ENCODE results near the gene DIRAS2.

GRCh38 chr9:89499058-89499619 lies 1.2 kb upstream of the SEMA4D start:
- RRBS, result no CpG with 5 or more reads among the region's 9 CpGs

DNA sequence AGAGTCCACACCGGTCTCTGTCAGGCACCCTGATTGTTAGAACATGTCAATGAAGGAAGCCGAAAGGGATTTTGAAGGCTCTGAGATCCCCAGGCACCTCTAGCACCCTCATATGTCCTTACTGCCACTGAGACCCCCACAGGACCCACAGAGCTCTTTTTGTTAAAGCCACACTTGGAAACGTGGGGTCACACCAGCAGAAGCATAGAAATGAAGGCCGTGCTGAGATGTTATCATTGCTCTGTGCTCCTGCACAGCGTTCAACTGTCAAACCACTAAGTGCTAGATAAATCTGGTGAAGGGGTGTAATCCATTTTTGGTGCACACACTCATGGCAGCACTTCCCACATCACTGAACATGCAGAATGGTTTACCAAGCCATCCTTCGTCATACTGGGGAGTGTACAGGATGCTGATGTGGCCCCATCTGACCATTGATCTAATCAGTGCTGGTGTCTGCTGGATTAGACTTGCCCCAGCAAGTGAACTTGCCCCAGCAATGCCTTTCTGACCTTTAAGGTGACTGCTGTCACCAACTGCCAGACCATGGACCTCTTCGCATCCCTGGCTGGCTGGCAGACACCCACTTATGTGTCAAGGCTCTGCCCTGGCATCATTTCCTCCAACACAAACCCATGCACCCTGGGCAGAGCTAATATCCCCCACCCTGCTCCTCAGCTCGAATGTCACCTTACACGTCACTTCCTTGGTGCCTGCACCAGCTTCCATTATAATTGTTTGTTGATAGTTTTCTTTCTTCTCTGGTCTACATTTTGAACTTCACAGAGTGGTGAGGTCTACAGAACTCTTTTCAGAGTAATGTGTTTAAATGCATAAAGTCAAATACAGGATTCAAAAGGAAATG lies 4.2 kb upstream of the SEMA4D start:
- RRBS, result no CpG with 5 or more reads among the region's 9 CpGs

DNA sequence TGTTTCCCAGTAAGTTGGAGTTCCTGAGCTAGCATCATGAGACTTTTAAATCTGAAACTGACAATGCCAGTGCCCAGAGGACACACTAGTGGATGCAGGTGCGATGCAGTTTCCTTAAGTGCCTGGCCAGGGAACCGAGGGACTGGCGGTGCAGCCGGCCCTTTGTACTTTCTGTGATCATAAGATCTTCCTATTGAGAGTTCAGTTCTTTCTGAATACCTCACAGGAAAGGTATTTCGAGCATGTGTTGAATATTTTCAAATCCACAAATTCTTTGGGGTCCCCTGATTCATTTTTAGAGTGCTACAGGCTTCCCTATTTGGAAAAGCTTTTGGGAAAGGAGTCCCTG lies 281.4 kb downstream of the GADD45G start:
- RRBS, result no CpG with 5 or more reads among the region's 5 CpGs

- RRBS, result no CpG with 5 or more reads among the region's 1 CpG
Observed at GRCh38 chr9:89886572-89886898, 281.7 kb downstream of the GADD45G start.

- RRBS, result no CpG with 5 or more reads among the region's 15 CpGs
Observed at GRCh38 chr9:89923759-89924559, 319.1 kb downstream of the GADD45G start.

DNA sequence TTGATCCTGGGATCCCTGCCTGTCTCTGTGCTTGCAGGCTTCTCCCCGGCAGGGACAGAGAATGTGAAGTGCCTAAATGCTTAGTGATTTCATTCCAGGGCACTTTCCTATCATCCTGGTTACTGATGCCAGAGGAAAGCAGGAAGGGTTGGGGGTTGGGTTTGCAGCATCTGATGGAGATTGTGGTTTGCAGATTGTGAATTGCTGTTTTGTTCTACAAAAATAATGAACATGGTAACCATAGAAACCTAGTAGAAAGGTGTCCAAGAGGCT lies 397.5 kb downstream of the GADD45G start:
- RRBS, result no CpG with 5 or more reads among the region's 1 CpG

DNA sequence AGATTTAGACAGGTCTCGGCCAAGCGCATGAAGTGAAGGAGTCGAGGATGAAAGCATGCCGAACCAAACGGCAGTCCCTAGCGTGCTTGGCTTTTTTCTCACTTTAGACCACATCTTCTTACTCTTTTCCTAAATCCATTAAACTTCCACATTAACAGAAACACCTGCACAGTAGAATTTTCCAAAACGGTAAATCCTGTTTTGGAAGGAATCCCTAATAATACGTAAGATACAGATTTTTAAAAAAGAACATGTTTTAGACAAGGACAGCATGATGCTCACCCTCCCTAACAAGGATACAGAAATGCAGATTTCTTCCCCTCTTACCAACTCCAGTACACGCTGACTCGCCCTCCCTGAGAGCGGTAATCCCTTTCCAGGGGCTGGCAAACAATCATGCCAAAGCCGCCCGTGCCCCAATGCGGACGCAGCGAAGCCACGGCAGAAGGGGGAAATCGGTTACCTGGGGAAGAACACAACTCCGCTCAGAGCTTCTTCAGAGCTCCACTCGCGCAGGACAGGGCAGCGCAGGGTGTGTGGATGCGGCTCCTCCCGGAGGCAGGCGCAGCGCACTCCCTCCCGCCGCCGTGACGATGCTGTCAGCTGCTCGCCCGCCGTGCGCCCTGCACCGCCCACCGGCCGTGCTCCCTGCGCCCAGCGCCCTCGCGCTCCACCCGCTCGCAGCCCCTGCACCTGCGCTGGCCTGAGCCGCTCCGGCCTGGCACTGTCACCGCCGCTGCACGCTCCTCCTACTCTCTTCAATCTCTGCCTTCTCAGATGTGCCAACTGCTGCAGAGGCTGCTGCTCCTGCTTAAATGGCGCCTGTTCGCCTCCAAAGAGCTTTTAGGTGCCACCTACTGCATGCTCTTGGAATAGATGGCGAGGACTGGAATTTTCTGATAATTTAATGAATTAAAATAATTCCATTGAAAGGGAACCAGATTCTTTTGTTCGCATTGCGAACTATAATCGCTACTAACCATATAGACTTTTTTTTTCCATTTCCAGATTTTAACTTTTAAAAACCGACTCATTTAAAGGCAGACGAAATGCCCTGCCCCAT lies at the start of gene DIRAS2:
DIRAS2 (minus strand) TSS at position 536 of the 1,063 bp plus-strand sequence.
- RRBS, result 84% methylated on average over 15 of the region's 57 CpGs

DNA sequence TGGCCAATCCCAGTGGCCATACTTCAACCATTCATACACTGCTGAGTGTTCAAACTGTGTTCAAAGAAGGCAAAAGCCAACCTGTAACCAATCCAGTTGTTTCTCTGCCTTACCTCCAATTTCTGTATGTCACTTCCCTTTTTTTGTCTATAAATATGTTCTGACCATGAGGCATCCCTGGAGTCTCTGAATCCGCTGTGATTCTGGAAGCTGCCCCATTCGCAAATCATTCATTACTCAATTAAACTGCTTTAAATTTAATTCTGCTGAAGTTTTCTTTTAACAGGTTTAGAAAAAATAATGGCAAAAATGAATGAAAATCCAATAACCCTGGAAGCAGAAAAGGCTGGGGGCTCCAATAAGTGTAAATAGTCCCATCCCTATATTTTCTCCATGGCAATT lies 1.1 kb upstream of the SYK start:
- RRBS, result no CpG with 5 or more reads among the region's 2 CpGs

DNA sequence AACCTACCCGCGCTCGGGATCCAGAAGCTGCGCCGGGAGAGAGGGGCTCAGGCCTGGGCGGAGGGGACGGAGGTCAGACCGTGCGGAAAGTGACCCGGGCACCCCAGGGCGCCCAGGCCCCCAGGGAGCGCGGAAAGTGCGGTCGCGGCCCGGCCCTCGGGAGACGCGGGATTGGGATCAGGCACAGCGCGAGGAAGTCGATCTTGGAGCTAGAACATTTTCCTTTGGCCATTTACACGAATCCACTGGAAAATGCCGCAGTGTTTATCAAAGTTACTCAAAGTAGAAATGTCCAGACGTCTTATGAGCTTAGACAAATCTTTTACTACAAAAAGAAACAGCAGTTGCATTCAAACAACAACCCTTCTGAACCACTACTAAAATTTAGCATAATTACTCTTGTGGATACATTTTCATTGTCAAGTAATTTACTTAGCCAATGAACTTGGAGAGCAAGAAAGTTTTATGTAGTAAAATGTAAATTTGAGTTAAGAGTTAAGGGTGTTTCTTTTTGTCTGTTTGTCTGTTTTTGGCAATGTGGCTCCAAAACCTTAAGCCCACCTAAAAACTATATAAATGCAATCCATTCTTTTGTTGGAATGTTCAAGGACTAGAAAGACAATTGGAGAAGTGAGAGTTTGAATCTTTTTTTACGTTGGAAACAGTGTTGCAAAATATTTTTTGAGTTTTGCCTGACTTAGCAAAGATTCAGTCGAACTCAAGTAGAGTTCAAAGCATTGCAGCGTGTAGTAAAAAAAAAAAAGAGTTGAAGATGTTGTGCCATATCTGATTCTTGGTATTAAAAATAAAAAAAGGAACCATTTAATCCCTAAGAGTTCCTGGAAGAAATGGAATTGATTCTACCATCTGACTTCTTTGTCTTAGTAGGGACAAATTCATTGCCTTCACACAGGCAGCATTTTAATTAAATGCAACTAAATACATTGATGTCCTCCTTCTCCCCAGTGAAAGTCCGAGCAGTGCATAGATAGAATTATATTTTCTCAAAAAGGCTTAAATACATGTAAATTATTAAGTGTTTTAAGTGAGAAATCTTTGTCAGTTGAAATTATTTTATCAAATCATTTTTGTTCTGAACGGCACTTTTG lies 800 bp downstream of the SYK start:
- RRBS, result 84% methylated on average over 13 of the region's 31 CpGs

GRCh38 chr9:90827529-90828108 lies 26.0 kb downstream of the SYK start:
- RRBS, result no CpG with 5 or more reads among the region's 7 CpGs

GRCh38 chr9:90916293-90916742 lies 114.7 kb downstream of the SYK start:
- RRBS, result no CpG with 5 or more reads among the region's 9 CpGs

DNA sequence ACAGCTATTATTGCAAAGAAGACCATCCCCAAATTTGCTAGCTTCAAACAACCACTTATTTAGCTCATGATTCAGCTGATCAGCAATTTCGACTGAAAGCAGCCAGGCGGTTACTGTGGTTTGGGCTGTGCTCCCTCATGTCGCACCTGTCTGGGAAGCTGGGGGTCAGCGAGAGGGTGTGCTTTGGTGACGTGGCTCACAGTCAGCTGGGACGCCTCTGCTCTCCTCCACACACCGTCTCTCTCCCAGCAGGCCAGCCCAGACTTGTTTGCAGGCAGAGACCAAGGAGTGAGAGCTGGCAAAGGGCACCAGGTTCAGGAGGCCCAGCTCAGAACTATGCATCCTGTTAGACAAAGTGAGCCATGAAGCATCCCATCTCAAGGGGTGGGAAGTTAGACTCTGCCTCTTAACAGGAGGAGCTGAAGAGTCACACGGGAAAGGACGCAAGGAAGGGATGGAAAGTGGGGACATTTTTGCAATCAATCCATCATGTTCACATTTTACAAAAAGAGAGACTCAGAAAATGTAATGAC lies 141.0 kb downstream of the SYK start:
- RRBS, result no CpG with 5 or more reads among the region's 9 CpGs

GRCh38 chr9:90991928-90992588 lies 190.4 kb downstream of the SYK start:
- RRBS, result no CpG with 5 or more reads among the region's 1 CpG

GRCh38 chr9:91150720-91151599 lies 210.8 kb downstream of the AUH start:
- RRBS, result no CpG with 5 or more reads among the region's 5 CpGs

DNA sequence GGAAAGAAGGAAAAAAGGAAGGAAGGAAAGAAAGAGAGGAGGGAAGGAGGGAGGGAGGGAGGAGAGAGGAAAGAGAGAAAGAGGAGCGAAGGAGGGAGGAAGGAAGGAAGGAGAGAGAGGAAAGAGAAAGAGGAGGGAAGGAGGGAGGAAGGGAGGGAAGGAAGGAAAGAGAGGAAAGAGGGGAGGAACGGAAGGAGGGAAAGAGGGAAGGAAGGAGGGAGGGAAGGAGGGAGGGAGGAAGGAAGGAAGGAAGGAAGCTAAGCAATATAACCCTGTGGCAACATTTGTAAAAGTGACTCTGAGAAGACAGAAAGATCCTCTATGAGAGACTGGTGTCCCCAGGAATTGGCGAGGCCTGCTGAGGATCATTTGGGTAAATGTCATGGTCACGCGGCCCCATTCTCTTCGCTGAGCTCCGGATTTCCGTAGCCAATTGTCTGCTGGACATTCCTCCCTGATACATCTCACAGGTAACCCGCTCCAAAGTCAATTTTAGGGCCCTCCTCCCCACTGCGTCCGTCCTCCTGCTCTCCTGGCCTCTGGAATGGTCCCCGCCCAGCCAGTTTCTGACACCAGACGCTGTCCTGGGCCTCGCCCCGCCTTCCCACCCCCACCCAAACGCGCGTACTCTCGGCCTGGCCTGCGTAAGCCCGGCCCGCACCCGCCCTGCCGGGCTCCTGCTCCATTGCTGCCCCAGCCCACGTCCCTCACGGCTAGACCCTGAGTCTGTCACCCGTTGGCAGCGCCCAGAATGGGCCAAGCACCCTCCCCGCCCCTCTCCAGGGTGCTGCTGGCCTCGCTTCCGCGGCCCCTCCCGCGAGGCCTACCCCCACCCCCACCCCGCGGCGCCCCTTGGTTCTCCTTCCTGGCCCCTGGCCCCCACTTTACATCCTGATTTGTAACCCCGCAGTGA lies 202.1 kb downstream of the AUH start:
- RRBS, result no CpG with 5 or more reads among the region's 38 CpGs

GRCh38 chr9:91163057-91163589 lies 198.6 kb downstream of the AUH start:
- RRBS, result no CpG with 5 or more reads among the region's 15 CpGs

GRCh38 chr9:91291050-91291720 lies 70.5 kb downstream of the AUH start:
- RRBS, result no CpG with 5 or more reads among the region's 5 CpGs

DNA sequence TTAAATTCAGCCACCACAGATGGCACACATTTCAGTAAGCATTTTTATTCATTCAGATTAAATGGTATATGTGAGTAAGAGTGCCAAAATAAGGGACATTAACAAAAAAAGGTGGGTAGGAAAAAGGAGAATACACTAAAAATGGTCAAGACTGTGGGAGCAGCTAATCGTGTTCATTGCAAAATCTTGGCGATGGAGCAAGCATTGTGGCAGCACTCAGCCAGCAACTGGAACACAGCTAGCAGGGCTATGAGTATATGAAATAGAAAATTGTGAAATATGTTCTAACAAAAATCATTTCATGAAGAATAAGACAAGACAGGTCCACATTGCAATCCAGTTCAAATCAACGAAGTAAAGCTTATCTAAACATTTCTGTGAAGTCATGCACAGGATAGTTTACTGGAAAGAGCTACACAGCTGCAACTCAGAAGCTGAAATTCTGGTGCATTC lies 5.2 kb upstream of the NFIL3 start:
- RRBS, result no CpG with 5 or more reads among the region's 3 CpGs

GRCh38 chr9:91483758-91484382 lies 60.2 kb upstream of the NFIL3 start:
- RRBS, result no CpG with 5 or more reads among the region's 11 CpGs

DNA sequence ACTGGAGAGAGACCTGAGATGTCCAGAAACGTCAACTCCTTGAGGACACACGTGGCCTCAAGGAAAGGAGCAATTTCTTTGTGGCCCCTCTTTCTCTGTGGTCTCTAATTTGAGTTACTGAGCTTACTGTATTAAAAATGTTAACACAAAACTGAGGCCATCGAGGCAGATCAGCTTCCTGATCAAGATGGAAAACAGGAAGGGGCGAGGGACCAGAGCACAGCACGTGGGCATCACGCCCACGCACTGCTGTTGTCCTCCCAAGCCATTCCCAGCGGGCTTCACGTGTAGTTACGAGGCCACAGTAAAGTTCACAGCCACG lies 149.6 kb downstream of the ROR2 start:
- RRBS, result no CpG with 5 or more reads among the region's 11 CpGs

All from HCT116 (cell line).